Hair follicular keratinocyte (primary cell): Measurements from ENCODE around the genes PCDH11X, DIAPH2, RPL36A and ARMCX5.

GRCh38 chrX:89539080-89539503 is 382.6 kb upstream of the TGIF2LX start:
- RAMPAGE, long total RNA = no peak

DNA sequence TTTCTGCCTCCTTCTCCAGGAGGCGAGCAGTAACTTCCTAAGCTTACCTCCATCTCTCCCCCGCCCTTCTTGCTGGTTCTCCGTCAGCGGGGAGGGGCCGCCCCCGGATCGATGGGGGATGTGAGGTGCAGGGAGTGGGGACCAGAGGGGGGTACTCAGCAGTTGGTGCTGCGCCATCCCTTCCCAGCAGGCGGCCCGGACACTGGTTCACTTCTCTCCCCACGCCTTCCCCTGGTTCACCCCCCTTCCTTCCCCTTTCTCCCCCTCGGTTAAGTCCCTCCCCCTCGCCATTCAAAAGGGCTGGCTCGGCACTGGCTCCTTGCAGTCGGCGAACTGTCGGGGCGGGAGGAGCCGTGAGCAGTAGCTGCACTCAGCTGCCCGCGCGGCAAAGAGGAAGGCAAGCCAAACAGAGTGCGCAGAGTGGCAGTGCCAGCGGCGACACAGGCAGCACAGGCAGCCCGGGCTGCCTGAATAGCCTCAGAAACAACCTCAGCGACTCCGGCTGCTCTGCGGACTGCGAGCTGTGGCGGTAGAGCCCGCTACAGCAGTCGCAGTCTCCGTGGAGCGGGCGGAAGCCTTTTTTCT is at the start of gene PCDH11X:
TSS of gene PCDH11X (plus strand) at position 322 of the 585 bp plus-strand sequence.
- RAMPAGE, long total RNA = no peak

GRCh38 chrX:94205067-94205353 is 531.0 kb downstream of the FAM133A start:
- RAMPAGE, long total RNA = no peak

- RAMPAGE, long total RNA = no peak
These were observed 821.1 kb downstream of the FAM133A start for GRCh38 chrX:94494938-94495749.

DNA sequence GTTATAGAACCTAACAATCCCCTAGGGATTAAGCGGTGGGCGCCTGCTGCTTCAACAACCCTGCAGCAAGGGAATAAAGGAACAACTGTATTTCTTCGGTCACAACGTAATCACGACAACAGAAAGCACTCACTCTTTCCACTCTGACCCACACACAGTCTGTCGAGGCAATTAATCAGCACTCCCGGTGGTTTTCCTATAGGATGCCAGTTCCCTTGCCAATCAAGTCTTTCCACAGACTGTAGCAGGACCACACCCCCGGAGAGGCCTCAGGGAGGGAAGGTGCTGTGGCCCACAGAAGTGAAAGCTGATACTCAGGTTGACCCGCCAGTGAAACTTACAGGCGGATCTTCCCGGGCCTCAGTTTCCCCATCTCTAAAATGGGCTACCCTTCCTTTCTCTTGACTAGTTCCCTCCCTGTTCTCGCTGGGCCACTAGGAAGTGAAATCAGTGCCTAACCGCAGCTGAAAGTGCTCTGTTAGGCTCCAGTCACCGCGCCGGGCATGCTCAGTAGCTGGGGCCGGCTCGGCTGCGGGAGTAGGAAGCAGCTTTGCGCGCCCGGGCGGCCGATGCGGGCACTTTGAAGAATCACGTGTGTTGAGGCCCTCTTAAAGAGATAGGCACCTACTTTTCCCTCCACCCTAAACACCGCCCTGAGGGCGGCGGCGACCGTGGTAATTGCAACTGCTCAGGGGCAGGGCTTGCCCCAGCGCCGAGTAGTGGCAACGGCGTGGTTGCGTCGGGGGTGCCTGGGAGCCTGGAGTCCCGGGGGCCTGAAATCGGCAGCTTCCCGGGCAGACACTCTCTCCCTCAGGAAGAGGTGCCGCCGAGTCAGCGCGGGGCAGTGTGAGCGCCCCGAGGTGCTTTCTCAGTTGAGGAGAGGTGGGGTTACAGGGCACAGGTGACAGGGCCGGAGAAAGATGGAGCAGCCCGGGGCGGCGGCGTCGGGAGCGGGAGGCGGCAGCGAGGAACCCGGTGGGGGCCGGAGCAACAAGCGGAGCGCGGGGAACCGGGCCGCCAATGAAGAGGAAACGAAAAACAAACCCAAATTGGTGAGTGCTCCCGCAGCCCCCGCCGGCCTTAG is at the start of gene DIAPH2:
TSS of gene DIAPH2 (plus strand) at position 704 of the 1,084 bp plus-strand sequence.
- RAMPAGE, long total RNA = start-site peak on the plus strand centred at position 708 of the sequence, 9 bp wide, 45 and 18 reads in 2 replicates

- RAMPAGE, long total RNA = no peak
These were observed 1.3 kb downstream of the DIAPH2 start for GRCh38 chrX:96686029-96686286.

- RAMPAGE, long total RNA = no peak
These were observed 317.7 kb downstream of the RPA4 start for GRCh38 chrX:97201346-97201839.

- RAMPAGE, long total RNA = no peak
These were observed 226.8 kb downstream of the PCDH19 start for GRCh38 chrX:100183262-100183698.

DNA sequence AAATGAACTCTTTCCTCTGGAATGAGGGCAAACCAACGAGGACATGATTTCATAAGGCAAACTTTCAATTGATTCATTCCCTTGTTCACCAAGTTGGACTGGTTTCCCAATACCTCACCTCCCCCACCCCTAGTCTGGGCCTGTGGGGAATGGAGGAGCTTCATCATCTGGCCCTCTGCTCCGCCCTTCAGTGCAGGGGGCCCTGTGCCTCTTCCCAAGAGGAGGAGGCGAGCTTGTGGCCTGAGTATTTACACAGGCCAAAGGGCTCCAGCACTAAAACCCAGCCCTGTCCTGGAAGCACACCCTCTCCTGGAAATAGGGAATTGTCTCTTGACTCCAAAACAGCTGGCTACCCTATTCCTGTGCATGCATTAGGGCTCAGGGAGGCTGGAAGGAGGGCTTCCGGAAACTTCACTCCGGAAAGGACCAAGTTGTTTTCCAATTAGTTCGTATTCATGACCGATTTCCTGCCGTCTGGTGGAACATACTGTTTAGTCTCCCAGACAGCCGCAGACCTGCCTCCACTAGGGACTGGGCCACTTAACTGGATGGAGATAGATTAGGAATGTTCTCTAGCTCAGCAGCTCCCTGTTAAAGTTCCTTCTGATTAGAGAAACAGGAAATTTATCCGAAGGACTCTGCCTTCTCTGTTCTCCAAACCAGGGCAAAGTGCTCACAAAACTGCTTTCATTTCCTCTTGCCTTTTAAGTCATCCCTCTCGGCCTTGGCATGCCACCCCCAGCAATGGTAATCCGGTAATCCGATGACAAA is 5.7 kb downstream of the SRPX2 start:
- RAMPAGE, long total RNA = no peak

- RAMPAGE, long total RNA = no peak
These were observed 6.8 kb downstream of the SRPX2 start for GRCh38 chrX:100650635-100651384.

GRCh38 chrX:100651989-100652504 is 8.0 kb downstream of the SRPX2 start:
- RAMPAGE, long total RNA = no peak

GRCh38 chrX:100874420-100874957 is 330 bp upstream of the NOX1 start:
- RAMPAGE, long total RNA = no peak

DNA sequence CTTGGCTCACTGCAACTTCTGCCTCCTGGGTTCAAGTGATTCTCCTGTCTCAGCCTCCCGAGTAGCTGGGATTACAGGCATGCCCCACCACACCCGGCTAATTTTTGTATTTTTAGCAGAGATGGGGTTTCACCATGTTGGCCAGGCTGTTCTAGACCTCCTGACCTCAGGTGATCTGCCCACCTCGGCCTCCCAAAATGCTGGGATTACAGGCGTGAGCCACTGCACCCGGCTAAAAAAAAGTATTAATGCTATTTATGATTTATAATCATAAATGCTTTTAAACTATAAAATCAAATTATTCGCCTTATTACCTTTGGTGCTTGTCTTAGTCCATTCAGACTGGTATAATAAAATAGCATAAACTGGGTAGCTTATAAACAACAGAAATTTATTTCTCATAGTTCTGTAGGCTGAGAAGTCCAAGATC is 4.6 kb upstream of the CENPI start:
- RAMPAGE, long total RNA = no peak

DNA sequence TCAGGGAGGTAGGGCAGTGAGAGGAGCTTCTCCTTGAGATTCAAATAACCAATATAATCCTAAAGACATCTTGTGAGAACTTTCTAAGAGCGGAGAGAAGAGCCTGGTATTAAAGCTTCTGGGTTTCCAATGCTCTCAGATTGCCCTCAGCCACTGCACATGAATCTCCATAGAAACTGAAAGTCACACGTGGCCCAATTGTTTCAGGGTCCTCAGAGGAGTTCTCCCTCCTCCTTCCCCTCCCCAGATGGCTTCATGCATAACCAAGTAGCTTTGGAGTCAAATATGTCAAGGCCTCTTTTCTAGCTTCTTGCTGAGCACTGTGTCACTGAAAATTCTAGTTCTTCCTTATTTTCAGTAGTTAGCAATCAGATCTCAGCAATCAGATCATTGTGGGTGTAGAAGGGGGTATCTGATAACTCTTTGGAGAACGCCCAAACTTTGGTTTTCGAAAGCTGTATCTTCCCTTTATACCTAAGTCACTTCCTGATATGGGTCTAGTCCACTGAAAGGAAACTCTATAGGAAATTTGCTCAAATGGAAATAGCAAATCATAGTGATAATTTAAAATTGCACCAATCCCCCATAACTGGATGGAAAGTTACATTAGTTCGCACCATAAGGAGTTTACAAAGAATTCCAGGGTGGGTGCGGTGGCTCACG is 2.2 kb downstream of the BTK start:
- RAMPAGE, long total RNA = no peak

GRCh38 chrX:101390381-101391578 is at the start of gene RPL36A:
Gene RPL36A, plus strand, starts transcription at chrX:101391011.
- RAMPAGE, long total RNA = start-site peak on the plus strand at chrX:101391003-101391019, 1,173 and 96 reads in 2 replicates

DNA sequence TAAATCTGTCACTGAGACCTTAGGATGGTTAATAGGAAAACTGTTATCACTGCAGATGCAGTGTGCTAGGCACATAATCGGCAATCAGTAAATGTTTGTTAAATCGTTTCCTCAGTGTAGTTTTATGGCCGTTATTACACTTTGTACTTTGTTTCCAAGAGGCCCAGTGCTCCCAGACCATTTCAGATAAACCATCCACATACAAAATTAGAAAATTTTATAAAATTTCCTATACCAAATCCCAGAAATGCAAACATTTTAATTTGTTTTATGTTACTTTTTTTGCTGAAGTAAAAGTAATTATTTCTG is 1.1 kb downstream of the HNRNPH2 start:
- RAMPAGE, long total RNA = no peak

DNA sequence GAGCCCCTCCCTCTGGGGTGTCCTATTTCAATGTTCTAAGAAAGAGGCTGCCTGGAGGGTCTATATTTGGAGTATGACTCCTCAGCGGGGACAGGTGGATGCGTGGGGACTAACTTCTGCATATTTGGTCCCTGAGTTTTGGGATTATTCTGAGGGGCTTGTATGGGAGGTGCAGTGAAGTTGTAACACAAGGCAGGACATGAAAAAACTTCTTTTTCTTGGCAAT is 1.5 kb upstream of the ARMCX4 start:
- RAMPAGE, long total RNA = no peak

DNA sequence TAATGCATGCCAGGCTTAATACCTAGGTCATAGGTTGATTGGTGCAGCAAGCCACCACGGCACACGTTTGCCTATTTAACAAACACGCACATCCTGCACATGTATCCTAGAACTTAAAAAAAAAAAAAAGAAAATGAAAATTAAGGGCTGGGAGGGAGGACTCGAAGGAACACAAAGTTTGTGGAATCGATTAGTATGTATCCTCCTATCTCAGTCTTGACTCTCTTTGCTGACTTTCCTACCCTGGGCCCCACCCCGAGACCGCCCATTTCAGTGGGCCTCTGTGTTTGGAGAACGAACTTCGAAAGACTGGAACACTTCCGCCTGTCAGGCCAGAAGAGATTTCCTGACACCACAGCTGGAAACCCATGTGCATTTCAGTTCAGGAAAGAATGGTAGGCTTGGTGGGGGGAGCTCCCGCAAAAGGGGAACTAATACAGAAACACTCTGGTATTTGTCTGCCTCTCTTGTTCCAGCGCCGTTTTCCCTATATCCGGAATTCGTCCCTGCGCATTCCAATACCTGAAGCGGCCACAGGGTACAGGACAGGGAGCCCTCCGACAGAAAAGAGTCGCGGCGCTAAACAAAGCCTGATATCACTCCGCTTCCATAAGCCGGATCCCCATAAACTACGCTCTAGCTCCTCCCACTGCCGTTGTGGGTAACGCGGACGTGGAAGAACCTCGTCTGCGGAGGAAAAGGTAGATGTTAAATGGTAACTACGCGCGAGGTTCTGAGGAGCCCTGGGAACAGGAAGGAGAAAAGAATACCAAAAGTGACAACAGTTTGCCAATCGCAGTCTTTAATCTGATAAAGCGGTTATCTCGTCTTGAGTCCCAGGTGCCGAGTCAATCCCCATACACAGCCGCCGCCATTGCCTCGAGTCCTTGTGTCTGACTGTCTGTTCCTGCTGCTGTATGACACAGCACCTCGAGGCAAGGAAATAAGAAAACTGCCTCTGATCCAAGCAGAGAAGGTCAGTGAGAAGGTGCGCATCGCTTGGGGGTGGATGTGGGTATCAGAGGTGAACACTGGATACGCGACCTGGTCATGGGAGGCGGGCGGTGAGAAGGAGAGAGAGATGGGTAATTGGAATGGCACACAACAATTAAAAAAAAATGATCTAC is at the start of gene ARMCX5:
TSS of gene ARMCX5 (plus strand) at position 644 of the 1,127 bp plus-strand sequence.
- RAMPAGE, long total RNA = no peak

DNA sequence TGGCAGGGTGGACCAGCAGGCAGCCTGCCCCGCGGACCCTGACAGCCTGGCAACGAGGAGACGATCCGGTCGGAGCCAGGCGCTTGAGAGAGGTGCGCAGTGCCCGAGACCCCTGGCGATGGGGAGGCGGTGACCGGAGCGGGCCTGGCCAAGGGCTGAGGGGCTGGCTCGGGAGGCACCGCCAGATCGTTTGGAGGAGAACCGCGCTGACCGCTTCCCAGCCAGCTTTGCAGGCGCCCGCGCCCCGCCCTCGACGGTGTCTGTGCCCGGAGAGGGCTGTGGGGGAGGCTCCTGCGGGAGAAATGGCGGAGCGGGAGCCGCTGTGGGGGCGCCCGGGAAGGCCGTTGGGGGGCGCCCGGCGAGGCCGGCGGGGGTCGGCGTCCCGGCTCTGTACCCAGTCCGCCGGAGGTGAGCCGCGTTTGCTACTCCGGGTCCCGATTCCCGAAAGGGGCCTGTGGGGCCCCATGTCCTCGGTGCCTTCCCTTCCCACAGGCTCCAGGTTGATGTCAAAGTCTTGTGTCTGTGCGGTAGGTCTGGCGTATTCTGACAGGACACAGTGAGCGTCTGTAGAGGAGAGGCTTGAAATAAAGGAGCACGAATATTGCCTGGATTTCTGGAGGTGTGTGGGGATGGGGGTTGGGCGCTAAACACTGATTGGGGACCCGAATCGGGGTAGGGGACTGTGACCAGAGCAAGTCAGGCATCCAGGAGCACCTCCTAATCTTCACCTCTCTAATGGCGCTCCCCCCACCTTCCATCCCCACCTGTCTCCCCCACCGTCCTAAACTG is 545 bp downstream of the GPRASP2 start:
- RAMPAGE, long total RNA = no peak

DNA sequence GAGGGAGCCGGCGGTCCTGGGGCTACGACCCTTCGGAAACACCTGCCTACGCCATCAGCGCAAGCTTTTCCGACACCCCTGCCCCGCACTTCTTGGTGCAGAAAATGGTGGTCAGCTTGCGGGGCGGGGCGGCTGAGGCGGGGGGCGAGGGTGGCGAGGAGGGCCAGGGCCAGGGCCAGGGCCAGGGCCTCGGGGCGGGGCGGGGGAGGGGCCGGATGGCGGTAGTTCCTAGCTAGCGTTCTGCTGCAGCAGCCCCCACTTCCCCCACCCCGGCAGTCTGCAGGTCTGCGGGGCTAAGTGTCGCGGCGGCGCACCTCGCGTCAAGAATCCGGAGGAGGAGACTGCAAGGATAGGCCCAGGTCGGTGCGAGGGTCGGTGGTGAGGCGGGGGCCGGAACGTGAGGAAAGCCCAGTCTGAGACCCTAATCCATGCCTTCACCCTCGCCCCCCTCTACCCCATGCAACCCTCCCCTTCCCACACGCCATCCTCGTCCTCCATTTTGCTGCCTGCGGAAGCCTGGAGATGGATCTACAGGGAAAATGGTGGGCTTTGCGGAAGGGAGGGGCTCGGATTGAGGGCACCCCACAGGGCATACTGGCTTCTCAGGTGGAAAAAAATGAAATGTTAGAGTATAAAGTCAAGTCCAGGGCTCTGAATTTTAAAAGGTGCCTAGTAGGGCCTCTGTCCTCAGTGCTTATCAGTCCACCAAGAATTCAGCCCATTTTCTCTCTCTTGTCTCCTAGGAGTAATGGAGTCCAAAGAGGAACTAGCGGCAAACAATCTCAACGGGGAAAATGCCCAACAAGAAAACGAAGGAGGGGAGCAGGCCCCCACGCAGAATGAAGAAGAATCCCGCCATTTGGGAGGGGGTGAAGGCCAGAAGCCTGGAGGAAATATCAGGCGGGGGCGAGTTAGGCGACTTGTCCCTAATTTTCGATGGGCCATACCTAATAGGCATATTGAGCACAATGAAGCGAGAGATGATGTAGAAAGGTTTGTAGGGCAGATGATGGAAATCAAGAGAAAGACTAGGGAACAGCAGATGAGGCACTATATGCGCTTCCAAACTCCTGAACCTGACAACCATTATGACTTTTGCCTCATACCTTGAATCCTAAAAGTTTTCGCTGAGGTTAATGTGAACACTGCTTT is 874 bp downstream of the BEX4 start:
- RAMPAGE, long total RNA = no peak